Measurements from ENCODE around the genes DLG2, TMEM126B, EED and CCDC81.

DNA sequence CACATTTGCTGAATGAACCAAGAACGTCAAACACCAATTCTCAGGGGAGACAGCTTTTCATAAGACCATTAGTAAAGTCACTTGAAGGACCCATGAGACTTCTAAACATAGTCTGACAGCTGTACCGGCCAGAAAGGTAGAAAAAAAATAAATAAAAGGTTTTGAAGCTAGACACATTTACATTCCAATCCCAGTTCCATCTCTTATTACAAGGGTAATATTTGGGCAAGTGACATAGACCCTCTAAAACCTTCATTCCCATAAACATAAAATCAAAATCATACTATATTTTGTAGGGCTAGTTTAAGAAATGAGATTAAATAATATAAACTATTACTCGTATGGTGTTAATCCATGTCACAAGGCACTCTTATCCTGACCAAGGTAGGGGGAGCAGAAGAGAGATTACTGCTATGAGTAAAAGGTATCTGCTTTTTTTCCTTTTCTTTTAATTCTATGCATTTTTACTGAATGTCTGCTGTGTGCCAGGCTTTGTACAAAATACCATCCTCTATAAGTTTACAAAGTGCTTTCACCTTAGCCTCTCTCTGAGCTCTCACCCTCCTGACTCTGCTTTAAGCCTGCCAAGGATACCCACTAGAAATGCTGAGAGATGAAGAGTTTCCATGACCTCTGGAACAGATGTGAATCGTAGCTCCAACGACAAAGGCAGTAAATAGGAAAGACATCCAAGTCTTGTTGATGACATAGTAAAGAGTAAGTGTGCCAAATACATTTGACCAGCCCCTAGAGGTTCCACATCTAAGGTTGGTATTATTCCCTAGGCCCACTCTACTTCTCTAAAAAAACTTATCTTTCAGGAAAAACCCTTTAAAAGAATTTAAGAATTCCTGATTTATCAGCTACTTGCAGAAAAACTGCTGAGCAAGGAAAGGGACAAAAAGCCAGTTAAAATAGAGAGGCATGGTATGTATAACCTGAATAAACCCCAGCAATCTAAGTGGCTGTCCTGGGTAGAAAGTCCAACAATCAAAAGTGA lies 45.6 kb downstream of the GAB2 start:
- PRO-cap = no peak

DNA sequence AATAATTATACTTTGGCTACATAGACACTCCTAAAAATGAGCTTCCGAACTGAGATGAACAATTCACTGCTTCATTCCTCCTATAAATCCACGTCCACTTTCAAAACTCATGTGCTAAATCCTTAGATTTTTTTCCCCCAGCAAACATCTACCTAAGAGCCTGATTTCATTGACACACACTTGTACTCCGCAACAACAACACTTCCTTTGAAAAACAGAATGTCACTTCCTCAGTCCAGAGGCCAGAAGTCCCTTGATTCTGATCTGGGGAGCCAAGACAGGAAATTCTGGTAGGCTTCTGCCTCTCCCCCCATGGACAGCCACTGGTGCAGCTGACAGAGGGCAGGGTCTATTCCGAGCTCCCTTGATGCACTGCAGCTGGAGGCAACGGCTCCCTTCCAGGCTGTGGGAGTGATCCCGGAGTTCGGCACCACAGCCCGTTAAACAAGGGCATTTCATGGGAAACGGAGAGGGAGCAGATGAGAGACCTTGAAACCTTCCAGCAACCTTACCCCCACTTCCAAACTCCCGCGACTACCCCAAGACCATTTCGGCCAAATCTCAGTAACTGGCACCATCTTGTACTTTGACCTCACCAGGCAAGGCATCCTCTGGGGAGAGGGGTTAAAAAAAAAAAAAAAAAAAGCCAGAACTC lies 1.3 kb downstream of the GAB2 start:
- PRO-cap = unidirectional peak, plus-strand start at position 443 of the sequence

DNA sequence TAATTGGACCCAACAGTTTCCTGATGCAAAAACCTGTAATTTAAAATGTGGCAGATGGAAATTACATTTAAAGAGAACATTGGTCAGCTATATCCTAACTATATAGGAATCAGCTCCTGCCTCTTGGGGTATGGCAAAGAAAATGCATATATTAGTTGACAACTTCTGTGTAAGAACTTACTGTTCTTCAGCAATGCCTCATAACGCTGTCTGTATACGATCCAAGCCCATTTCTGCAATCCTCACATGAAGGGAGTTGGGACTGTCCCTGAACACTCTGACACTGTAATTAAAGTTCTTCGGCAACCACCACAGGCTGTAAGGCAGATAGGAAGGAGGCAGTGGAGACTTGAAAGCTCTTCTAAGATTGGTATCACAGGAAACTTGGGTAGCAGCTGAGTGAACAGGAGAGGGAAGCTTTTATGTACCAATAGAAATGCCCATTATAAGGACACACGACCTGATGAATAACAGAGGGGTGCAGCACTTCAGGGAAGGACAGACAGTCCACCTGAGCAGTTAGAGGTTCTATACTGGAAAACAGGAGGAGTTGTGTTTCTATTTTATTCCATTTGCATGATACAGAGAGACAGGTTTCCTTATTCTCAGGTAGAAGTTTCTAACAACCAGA lies 12.0 kb upstream of the GAB2 start:
- PRO-cap = no peak

GRCh38 chr11:78801100-78801802 lies 226.6 kb upstream of the NARS2 start:
- PRO-cap = no peak

- PRO-cap = no peak
Observed at GRCh38 chr11:82824550-82825135, 75.6 kb downstream of the PRCP start.

DNA sequence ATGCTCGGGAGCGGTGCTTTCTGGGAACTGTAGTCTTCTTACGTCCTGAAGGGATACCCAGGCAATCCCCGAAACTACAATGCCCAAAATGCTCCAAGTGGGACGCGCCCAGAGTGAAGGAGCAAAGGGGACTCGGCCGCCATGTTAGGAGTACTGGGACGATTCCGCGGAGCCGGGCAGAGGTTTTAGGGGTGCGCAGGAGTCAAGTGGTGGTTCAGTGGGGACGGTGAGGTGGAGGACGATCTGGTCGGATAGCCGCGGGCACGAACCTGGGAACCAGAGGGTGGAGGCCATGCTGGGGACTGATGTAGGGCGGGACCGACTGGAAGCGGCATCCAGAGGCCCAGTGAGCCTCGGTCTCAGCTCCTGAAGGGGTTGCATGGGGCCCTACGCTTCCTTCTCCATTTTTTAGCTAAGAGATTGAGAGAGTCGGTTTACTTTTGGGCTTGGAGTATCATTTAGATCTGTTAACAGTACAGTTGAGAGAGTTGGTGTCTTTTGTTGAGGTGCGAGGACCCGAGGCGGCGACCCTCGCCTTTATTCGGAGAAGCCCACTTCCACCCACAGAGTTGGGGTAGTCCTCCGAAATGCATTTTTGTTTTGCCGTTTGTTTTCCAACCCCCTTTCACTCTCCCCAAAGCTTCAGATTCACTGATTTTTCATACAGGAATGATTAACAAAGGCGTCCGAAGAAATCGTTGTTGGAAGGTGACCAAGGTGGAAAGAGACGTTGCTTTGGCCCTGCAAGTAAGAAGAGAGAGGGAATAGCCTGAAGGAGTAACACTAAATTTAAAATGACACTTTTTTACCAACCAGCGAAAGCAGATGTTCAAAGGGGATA lies 479 bp upstream of the RAB30 start:
- PRO-cap = bidirectional peak, plus-strand start at position 124 of the sequence, minus-strand start outside the sequence

- PRO-cap = no peak
Observed at GRCh38 chr11:83115453-83116219, 41.3 kb upstream of the PCF11 start.

- PRO-cap = no peak
Observed at GRCh38 chr11:83187163-83187822, 6.2 kb upstream of the ANKRD42 start.

DNA sequence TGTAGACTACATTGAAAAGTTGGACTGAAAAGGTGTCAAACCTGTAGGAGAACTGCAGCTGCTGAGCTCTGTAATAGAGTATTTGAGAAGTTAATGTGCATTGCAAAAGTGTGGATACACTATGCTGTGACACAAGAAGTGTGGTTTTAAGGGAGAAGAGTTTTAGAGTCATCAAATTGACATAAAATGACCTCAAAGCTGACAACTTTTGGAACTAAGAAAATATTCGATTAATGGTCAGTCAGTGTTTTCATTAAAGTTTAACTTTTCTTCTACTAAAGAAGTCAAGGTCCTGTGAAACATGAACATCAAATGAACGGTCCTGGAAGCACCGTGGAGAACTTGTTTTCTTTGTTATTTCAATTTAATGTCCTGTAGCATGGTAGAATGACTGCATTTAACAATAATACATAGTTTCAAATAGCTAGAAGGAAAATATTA lies 624.0 kb upstream of the CCDC90B start:
- PRO-cap = no peak

GRCh38 chr11:84476466-84476914 lies 1150.7 kb downstream of the DLG2 start:
- PRO-cap = no peak

DNA sequence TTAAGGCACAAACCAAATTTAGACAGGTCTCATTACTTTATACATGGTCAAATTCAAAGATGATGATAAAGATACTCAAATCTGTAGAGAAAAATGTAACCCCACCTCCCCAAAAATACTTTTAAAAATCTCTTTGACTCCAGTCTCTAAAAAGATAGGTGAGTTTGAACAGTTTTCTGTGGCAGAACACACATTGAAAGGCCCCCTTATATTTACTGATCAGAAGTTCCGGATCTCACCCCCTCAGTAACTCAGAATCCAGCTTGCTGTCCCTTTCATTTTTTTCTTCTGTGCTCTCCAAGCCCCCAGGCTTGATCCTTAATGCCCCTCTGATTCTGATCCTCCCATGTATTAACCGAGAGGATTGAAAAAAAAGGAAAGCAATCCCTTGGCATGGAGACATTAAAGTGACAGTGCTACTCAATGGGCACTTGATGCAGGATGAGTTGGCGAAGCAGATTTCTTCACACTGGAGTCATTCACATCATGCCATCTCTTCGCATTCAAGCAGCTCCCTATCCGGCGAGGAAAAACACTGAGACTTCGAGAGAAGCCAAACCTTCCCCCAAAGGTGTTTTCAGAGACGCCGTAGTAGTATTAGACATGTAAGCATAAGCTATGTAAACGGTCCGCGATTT lies at the start of gene DLG2:
Gene DLG2 (minus strand): TSS at position 366 of the 638 bp plus-strand sequence.
- PRO-cap = no peak

- PRO-cap = bidirectional peak, plus-strand start at chr11:85628088, minus-strand start at chr11:85628126; bidirectional peak, plus-strand start at chr11:85628593, minus-strand start at chr11:85628335
Observed at GRCh38 chr11:85627617-85628706, at the start of gene TMEM126B. TMEM126B (plus strand) TSS chr11:85628593.

DNA sequence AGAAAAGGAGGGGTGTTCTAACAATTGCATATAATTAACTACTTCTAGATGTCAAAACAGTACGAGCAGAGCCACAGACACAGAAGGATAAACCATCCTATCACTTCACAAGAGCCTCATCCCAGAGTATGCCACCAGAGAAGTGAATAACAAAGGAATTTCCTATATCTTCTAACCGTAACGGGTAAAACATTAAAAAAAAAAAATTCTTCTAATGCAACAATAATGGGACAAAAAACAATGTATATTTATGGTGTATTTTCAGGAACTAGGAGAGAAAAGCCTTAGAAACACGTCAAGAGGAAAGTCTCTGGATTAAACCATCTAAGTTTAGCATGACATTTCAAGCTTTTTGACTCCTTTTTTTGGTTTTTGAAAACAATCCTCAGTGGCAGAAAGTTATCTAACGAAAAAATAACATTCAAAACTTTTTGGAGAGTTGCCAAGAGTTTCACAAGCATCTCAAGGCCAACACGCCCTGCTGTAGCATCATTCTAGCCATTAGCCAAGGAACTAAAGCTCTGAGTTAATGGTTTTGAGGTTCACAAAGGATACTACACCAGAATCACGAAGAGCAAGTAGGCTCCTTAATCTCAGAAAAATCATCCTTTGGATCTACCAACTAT lies 94.9 kb downstream of the PICALM start:
- PRO-cap = no peak

DNA sequence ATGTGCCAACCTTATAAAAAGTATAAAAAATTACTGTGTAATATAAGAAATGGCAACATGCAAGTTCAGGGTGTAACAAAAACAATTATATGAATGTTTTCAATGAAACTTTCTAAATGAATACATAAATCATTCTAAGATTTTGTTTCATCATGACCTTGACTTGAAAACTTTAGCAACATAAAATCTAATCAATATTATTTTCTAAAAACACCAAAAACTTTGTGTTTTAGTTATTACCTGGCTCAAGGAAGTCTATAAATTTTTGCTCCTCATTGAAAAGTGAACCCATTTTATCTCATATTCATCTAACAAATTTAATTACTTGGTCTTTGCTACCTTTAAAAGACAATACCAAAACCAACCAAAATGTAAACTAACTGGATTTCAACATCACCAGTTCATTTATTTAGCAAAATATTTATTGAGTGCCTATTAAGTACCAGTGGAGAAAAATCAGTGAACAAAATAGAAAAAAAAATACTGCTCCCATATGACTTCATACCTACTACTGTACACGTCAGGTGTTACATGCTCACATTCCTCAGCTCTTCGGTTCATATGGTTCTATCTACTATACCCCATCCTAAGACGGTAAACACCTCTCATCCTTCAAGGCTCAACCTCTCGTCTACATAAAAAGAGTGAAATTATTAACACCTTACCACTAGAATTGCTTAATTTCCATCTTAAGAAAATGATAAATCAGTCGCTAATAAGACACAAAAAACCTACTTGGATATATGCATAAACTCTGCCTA lies 45.8 kb downstream of the PICALM start:
- PRO-cap = no peak

GRCh38 chr11:86069317-86070369 lies 759 bp upstream of the PICALM start:
- PRO-cap = bidirectional peak, plus-strand start at chr11:86069363, minus-strand start at chr11:86069080; bidirectional peak, plus-strand start at chr11:86069485, minus-strand start at chr11:86069478

GRCh38 chr11:86181321-86181801 lies 63.2 kb upstream of the EED start:
- PRO-cap = no peak

DNA sequence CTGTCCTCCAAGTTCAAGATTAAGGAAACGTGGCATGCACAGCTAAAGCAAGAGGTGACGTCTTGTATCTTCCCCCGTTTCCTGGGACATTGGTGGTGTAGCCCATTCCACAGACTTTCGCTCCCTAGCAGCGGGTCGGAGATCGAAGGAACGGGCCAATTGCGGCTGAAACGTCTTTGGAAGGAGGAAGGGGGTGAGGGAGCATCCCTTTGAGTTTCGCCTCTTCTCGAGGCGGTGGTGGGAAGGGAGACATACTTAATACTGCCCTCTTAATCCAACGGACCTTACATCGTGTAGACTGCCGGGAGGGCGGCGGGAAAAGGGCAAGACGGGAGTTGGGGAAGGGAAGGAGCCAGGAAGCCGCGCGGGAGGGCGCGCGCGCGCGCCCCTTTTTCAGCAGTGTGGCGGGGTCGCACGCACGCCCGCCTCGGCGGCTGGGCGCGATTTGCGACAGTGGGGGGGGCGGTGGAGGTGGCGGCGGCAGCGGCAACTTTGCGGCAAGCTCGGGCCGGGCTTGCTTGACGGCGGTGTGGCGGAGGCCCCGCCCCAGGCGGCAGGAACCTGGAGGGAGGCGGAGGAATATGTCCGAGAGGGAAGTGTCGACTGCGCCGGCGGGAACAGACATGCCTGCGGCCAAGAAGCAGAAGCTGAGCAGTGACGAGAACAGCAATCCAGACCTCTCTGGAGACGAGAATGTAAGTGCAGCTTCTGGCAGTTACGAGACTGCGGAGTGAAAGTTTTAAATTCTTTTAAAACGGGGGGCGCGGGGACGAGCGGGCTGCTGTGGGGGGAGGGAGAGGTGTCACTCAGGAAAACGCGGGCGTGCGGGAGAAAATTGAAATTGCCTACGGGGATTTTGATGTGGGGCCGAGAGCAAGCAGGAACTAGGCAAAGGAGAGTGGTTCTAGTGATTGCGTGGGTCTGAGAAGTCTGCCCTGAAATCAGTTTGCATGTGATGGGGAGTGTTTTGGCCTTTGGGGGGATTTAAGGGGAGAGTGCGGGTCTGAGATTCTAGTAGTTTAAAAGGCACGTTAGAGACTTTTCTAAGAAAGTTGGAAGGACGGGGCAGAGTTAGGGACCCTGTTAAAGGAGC lies at the start of gene EED:
Gene EED (plus strand): TSS at position 105 of the 1,093 bp plus-strand sequence.
- PRO-cap = bidirectional peak, plus-strand start at position 158 of the sequence, minus-strand start outside the sequence; unidirectional peak, plus-strand start at position 212 of the sequence; bidirectional peak, plus-strand start at position 565 of the sequence, minus-strand start at position 403 of the sequence

DNA sequence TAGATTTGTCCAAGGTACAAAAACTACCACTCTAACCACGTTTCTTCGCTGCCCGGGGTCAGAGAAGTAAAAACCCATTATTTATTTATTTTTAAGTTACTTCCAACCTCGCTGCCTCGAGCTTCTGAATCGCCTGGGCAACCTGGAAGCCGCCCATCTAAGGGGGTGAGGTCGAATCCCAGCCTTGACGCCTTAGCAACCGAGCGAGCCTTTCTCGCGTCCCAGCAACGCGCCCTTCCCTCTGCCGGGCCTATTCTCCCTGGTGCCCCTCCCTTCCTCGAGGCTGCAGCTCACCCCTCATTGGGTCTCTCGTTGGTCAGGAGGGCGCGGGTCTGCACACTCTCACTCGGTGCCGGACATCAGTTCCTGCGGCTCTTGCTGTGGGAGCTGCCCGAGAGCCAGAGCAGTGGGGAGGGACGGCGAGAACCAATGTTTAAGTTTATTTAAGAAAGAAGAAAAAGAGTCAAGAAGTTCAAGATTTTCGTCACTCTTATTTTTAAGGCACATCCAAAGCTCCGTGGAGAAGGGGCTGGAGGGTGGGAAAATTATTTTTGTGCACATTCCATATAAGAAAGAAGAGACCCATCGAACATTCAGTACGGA lies at the start of gene CCDC81:
Gene CCDC81 (plus strand): TSS at position 345 of the 603 bp plus-strand sequence.
- PRO-cap = no peak

DNA sequence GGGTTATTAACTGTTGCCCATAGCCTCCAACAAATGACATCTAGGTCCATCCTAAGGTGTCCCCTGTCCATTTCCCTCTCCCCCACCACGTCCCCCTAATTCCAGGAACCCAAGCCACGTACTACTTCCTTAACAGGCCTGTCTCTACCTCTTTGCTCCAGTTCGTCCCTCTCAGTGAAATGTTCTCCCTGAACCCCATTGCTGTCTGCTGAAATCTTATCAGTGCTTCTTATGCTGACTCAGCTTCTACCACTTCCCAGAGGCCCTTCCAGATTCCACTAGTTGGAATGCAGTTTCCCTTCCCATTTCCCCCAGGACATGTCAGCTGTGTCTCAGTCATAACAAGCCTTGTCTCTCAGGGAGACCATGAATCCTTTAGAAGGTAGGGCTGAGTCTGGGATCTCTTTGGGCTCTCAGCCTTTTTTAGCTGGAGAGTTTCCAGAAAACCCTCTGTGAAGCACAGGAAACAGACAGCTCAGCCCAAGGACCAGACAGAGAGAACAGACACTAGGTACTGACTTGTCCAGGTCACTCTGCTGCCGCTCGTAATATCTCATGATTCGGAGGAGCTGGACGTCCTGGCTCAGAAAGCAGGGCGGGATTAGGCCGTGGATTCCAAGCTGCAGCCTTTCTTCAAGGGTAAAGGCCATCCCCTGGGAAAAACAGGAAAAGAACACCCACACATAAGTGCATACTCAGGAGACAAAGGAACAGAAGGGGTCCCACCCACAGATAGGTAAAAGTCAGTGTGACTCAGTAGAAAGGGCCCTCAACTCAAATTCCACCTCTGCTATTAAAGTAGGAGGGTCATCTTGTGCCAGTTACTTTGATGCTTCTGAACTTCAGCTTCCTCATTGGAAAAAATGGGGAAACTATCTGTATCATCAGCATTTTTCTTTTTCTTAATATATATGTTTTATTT lies 184.7 kb downstream of the CCDC81 start:
- PRO-cap = bidirectional peak, plus-strand start at position 367 of the sequence, minus-strand start at position 207 of the sequence

DNA sequence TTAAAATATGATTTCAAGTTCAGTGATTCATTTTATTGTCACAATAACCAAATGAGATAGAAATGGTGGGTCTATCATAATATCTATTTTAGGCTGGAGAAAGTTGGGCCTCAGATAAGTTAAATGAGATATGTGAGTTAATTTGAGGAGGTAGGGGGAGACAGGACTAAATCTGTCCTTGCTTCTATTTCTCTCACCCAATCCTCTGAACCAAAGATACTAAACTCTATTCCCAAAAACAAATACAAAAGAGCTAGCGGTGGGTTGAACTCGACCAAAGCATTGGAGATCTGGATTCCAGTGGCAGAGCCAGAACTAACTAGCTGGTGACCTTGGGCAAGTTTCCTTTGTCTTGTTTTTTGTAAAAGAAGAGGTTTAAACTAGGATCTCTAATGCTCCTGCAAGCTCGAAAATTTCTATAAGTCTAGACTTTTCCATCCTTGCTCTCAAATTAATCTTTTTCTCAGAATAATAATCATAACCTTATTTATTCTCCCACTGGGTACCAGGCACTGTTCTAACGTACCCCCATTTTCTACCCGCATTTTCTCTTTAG lies 129.5 kb upstream of the PRSS23 start:
- PRO-cap = no peak

Measured in osteocyte (in vitro differentiated cells).